PC-3 (cell line): ENCODE measurements around a stretch of chr9.

GRCh38 chr9:85077629-85077836 lies 408.0 kb downstream of the NTRK2 start:
- RAMPAGE, long total RNA, result no peak

- RAMPAGE, long total RNA, result no peak
These were observed 71.5 kb downstream of the GOLM1 start for GRCh38 chr9:86027767-86028364.

DNA sequence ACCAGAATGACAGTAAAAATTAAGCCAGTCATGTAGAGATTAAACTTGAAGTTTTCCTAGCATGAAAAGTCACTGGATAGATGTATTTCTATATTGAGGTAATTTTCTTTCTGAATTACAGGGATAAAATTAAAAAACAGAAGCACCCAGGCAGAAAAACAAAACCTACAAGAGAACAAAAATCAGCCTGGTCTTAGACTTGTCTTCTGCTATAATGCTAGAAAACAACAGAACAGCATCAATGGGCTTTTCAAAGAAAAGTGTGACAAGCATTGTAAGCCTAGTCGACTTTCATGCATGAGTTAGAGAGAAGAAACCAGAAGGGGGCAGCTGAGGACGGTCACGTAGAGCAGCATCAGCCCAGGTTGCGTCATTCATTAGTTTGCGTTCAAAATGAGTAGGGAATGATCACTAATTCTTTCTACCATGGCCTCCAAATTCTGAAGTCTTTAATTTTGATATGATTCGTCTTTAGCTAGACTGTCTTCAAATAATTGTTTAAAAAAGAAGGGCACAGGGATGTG lies 4.6 kb upstream of the ISCA1 start:
- RAMPAGE, long total RNA, result no peak

- RAMPAGE, long total RNA, result no peak
These were observed 231.5 kb upstream of the TUT7 start for GRCh38 chr9:86585641-86586268.

- RAMPAGE, long total RNA, result no peak
These were observed 232.2 kb downstream of the GAS1 start for GRCh38 chr9:86715045-86715479.

GRCh38 chr9:87613578-87614058 lies 112.3 kb upstream of the CTSL start:
- RAMPAGE, long total RNA, result no peak

DNA sequence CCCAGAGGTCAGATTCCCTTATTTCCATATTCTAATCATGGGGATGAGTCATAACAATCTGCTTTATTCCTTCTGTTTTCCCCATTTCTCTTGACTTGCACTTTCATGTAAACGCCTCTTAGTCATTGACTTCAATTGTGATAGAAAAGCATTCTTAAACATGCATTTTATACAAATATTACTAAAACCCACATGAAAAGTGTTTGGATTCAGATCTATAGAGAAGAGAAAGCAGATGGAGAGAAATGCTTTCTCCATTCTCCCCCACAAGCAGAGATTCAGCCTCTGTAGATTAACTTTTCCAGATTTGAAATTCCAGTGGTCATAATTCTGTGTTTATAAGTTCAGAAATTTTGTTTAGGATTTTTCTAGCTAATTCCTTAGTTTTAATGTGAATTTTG lies 81.1 kb upstream of the CTSL start:
- RAMPAGE, long total RNA, result no peak

DNA sequence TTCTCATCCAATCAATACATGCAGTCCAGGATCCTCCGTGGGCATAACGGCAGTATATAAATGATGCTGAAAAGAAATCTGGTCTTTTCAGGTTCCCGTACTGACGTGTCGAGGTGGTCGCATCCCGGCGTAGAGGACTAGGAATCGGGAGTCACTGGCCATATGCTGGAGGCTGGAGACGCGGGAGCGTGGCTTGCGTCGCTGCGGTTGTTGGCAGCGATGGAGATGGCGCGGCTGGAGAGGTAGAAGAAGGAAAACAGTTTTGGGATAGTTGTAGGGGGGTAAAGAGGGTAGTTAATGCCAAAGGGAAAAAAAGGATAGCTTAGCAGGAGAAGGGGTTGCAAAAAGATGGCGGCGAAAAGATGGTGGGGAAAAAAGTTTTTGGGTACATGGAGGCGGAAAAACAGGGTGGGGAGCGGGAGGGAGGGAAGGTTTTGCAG lies 16.5 kb upstream of the ENSG00000283205 start:
- RAMPAGE, long total RNA, result no peak

- RAMPAGE, long total RNA, result no peak
These were observed 6.7 kb upstream of the NXNL2 start for GRCh38 chr9:88528362-88528661.

DNA sequence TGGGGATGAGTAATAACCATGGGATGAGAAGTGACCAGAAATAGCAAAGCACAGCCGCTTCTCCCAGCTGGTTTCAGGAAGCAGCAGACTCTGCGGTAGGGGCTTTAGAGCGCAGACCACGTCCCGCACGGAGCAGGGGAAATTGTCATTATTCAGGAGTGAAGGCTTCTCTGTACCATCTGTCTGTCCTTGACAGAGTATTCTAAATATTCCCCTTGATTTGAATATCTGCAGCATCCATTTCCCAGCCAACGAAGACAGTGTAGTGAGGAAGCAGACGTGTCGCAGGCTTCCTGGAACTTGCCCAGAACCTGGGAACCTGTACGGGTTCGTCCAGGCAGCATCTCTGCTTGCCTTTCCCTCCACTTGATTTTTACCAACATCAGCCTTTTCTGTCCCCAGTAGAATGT lies 159.7 kb downstream of the NXNL2 start:
- RAMPAGE, long total RNA, result no peak

- RAMPAGE, long total RNA, result no peak
These were observed 185.6 kb upstream of the S1PR3 start for GRCh38 chr9:88805639-88806054.

- RAMPAGE, long total RNA, result no peak
These were observed 46.8 kb downstream of the S1PR3 start for GRCh38 chr9:89038043-89038497.

DNA sequence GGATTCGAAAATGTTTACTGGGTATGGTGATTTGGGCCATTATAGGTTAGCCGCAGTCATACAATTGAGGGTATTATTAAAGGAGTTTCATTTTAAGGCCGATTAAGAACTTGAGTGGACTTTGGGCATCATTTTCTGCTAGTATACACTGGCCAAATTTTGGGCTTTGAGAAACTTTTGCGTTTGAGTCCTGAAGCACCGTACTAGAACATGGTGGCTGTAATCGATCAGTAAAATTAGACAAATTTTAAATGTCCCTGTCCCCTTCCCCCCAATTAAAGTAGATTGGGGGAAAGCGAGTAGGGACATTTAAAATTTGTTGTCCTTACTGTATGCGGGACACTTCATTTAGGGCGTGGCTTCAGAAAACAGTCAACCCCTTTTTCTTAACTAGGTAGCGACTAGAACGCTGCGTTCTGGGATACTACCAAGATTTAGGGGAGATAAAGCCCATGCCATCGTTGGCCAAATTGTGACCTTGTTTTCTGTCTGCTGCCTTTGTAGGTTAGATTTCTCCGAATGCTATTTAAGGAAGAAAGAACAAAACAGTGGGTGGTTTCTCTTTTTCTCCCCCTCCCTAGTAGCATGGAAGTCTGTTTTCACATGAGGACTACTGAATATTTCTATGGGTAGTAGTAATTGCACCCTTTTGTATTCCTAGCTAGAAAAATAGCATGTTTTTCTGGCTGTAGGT lies 1.1 kb downstream of the CKS2 start:
- RAMPAGE, long total RNA, result no peak

DNA sequence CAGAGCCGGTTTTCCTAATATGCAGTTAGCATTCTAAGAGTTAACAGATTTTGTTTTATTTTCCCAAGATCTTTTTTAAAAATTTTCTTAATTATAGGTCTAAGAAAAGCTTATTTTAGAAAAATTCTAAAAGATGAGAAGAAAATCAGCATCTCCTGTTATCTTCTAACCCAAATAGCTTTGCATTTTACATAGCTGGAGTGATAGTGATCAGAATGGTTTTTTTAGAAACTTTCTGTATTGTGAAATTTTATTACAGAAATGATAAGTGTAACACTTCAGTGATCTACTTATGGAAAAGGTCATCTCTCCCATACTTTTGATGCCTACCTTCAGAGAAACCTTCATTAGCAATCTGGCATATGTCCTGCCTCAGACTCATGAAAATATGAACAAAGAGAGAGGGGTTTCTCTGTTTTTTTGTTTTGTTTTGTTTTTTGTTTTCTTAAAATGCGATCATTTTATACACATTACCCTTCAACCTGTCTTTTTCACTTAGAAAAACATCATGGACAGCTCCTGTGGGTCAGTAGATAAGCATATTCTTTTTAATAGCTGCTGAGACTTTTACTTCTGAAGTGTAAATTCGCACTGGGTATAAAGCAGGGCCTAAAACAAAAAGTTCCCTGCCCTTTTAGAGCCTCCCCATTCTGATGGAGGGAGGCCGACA lies 18.9 kb downstream of the SECISBP2 start:
- RAMPAGE, long total RNA, result no peak

- RAMPAGE, long total RNA, result no peak
These were observed 49.5 kb downstream of the SECISBP2 start for GRCh38 chr9:89367851-89368179.

- RAMPAGE, long total RNA, result no peak
These were observed 57.1 kb downstream of the SECISBP2 start for GRCh38 chr9:89375330-89375852.

GRCh38 chr9:89419994-89420370 lies 77.9 kb downstream of the SEMA4D start:
- RAMPAGE, long total RNA, result no peak

DNA sequence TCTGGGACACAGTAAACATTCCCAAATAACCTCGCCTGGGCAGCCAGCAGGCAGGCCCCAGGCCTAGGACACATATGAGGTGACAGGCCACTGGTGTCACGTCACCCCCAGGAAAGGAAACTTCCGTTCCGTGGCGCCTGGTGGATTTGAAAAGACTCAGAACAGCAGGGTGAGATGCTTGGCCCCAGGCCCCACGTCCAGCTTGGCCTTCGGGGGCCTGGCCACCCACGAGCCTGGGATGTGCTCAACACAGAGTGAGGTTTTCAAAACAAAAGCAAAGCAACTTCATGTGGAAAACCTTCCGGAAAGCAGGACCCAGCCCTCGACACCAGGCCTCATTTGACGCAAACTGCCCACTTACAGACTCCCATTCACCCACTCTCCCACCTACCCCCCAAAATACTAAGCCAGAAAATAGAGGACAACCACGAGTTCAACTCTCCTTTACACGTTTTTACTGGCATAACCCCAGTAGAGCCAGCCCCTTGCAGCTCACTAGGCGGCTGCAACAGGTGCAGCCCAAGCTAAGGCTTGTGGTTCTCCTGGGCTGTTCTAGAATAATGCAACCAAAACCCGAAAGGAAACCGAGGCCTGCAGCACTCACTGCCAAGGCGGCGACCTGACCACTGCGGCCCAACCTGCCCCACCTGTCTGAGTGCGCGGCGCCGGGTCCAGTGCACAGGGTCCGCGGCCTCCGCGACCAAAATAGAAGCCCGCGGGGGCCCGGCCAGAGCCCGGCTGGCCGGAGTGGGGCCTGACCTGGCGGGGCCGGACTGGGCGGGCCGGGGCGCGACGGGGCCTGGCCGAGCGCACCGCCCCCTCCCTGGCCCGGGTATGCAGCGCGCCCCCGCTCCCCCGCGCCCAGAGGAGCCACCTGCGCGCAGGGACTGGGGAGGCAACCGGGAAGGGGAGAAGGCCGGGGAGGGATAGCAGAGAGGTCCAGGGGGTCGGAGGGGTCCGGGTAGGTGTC lies 900 bp downstream of the SEMA4D start:
- RAMPAGE, long total RNA, result no peak

DNA sequence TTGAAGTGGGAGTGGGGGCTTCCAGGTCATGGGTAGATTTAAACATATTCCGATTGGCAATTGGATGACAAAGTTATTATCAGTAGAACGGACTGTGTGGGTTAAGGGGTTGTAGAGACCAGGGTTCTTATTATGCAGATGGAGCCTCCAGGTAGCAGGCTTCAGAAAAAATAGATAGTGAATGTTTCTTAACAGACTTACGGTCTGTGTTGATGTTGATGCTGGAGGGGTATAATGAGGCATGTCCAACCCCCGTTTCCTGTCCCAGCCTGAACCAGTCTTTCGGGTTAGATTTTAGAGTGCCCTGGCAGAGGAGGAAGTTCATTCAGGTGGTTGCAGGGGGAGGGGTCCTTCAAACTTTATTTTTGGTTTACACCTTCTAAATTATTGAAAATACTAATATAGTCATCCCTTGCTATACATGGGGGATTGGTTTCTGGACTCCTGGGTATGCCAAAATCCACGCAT lies 9.7 kb upstream of the SEMA4D start:
- RAMPAGE, long total RNA, result no peak

DNA sequence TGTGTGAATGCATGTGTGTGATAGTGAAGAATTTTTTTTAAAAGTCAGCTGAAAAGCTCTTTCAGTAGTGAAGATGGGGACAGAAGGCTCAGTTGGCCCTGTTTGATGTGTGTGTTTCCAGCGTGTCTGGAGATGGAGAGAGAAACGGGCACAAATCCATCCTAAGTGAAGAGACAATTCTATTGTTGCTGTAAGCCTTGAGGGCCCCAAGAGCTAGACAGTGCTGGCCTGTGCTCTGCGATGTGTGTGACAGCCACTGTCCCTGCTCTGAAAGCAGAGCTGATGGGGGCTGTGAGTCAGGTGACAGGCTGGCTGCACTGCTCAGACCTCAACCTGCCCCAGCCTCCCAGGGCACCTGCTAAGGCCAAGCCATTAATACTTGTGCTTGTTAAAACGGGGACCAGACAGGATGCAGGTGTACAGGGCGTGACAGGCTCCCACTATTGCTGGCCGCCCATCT lies 44.5 kb upstream of the SEMA4D start:
- RAMPAGE, long total RNA, result no peak